ENCODE measurements around the genes SPINK5 and SPINK9.

GRCh38 chr5:147553774-147554088, 43.9 kb upstream of the DPYSL3 start:
- PRO-cap = no peak

GRCh38 chr5:147559780-147560204, 49.9 kb upstream of the DPYSL3 start:
- PRO-cap = no peak

DNA sequence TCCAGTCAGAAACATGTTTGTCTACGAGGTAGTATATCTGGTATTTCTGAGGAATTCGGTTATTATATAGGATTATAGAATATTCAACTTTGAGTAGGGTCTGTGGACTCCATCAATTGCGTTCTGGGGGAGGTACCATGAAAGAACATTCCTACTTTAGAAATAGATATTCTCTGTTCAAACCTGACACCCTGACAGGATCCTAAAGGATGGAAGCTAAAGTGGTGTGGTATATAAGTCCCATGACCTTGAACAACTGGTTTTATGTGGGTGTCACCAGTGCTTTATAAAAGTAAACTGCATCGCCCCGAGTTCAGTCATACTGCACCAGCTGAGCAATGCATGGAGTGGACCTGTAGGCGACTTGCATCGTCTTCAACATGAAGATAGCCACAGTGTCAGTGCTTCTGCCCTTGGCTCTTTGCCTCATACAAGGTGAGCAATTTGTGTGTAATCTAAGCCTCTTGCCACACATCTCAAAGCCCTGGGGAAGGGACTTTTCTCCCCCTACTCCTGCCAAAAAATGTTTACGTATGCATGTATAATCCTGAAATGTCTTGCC, at the start of gene SPINK5:
Gene SPINK5, plus strand, starts transcription at position 316 of the 562 bp plus-strand sequence.
- PRO-cap = no peak

DNA sequence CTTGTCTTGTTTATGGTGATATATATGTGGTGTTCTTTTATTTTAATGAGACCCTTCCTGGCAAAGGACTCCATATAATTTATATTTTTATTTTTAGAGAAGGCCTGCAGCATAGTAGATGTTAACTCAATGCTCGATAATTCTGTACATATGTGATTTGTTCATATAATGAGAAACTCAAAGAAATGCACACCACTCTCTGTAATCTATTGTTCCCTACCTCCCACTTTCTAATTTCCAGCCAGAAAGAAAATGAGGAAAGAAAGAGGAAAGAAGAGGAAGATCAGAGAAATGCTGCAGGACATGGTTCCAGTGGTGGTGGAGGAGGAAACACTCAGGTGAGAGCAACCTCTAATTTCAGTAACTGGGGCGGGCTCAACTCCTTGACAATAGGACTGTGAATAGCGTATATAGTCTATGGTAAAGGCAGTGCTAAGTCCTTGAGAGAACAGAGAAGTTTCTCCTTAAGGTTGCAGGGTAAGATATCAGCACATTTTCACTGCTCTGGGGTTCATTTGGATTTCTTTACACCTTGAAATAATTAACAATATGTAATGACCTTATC, 52.1 kb upstream of the SPINK14 start:
- PRO-cap = no peak

DNA sequence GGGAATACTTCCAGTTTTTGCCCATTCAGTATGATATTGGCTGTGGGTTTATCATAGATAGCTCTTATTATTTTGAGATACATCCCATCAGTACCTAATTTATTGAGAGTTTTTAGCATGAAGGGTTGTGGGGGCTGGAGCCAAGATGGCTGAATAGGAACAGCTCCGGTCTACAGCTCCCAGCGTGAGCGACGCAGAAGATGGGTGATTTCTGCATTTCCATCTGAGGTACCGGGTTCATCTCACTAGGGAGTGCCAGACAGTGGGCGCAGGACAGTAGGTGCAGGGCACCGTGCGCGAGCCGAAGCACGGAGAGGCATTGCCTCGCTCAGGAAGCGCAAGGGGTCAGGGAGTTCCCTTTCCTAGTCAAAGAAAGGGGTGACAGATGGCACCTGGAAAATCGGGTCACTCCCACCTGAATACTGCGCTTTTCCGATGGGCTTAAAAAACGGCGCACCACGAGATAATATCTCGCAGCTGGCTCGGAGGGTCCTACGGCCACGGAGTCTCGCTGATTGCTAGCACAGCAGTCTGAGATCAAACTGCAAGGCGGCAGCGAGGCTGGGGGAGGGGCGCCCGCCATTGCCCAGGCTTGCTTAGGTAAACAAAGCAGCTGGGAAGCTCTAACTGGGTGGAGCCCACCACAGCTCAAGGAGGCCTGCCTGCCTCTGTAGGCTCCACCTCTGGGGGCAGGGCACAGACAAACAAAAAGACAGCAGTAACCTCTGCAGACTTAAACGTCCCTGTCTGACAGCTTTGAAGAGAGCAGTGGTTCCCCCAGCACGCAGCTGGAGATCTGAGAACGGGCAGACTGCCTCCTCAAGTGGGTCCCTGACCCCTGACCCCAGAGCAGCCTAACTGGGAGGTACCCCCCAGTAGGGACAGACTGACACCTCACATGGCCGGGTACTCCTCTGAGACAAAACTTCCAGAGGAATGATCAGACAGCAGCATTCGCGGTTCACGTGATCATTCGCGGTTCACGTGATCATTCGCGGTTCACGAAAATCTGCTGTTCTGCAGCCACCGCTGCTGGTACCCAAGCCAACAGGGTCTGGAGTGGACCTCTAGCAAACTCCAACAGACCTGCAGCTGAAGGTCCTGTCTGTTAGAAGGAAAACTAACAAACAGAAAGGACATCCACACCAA, 8.0 kb downstream of the SPINK7 start:
- PRO-cap = no peak

- PRO-cap = no peak
Measured at GRCh38 chr5:148335397-148335744, at the start of gene SPINK9. TSS of gene SPINK9 (plus strand) at chr5:148335559.

GRCh38 chr5:148342920-148343417, 7.6 kb downstream of the SPINK9 start:
- PRO-cap = no peak

DNA sequence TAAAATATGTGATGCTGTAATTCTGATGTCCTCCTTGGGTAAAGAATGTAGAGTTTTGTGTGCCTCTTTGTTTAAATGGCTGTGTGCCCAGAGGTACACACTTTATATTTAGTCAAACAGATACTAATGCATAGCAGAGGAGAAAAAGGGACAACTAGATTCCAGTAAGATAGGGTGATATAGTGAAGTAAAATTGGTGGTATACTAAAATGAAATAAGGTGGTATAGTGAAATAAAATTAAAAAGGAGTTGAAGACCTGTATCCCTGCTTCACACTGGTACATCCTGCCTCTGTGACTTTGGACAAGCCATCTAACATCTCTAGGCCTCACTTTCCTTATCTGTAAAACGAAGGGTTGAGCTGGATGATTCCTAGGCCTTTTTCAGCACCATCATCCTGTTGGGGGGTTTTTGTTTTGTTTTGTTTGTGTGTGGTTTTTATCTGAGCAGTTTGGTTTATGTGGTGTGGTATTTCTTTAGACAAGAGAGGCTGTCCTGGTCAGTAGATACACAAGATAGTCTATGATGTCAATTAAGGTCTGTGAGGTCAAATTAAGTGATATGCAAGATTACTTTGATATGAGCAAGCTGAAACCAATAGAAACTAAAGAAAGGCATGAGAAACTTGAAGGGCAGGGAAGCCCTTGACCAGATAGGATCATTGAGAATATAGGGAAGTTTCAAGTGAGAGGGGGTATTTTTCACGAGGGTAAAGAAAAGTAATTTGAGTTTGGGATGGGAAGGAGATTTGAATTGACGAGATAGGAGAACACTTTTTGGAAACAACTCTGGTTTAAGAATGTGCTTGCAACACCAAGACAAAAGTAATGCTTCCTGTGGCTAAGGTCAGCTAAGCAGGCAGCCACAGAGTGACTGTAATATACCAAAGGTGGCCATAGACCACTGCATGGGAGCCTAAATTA, 1.7 kb downstream of the FBXO38 start:
- PRO-cap = no peak

GRCh38 chr5:148843681-148844357, 17.4 kb downstream of the ADRB2 start:
- PRO-cap = no peak

GRCh38 chr5:148844575-148845348, 18.4 kb downstream of the ADRB2 start:
- PRO-cap = no peak

DNA sequence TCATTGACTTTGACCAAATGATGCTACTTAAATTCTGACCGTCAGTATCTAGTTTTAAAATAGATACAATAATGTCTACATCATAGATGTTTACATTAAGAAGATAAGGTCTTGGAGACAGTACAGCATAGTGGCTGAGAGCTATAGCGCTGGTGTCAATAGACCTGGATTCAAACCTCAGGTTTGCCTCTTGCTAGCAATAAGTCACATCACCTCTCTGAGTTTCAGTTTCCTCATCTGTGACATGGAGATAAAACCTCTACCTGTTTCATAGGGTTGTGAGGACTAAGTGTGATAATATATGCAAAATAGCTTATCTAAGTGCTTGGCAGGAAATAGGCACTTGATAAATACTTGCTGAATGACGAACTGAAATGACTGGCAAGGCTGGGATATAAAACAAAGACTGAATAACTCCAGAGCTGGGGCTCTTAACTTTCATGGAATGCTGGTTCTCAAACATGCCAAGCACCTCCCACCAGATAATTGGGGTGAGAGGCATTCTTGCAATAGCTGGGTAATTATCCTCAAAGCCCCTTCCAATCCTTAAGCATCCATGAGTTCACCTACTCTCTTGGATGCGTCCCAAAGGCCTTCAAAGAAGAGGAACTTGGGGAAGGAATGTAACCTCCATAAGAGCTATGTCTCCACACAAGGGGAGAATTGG, 87.5 kb downstream of the ADRB2 start:
- PRO-cap = no peak

GRCh38 chr5:149134098-149134831, 7.0 kb upstream of the ABLIM3 start:
- PRO-cap = no peak

DNA sequence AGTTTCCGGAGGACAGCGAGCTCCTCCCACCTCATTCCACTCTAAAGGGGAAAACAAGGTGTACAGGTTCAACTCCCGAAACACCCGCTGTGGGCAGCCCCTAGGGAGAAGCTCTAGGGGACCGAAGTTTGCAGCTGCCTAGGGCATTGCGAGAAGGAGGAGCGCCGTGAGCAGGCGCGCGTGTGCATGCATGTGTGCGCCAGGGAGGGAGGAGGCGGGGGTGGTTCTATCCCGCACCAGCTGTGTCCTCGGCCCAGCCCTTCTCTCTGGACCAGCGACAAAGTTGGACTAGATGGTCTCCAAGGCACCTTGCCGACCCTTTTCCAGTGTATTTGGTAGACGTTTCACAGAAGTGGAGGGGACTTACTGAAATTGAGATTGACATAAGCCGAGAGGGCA, 610 bp downstream of the AFAP1L1 start:
- PRO-cap = no peak

GRCh38 chr5:149355438-149356257, 2.2 kb upstream of the PCYOX1L start:
- PRO-cap = no peak

- PRO-cap = unidirectional peak, minus-strand start at chr5:149406488
Measured at GRCh38 chr5:149406303-149406537, 27.1 kb upstream of the IL17B start.

DNA sequence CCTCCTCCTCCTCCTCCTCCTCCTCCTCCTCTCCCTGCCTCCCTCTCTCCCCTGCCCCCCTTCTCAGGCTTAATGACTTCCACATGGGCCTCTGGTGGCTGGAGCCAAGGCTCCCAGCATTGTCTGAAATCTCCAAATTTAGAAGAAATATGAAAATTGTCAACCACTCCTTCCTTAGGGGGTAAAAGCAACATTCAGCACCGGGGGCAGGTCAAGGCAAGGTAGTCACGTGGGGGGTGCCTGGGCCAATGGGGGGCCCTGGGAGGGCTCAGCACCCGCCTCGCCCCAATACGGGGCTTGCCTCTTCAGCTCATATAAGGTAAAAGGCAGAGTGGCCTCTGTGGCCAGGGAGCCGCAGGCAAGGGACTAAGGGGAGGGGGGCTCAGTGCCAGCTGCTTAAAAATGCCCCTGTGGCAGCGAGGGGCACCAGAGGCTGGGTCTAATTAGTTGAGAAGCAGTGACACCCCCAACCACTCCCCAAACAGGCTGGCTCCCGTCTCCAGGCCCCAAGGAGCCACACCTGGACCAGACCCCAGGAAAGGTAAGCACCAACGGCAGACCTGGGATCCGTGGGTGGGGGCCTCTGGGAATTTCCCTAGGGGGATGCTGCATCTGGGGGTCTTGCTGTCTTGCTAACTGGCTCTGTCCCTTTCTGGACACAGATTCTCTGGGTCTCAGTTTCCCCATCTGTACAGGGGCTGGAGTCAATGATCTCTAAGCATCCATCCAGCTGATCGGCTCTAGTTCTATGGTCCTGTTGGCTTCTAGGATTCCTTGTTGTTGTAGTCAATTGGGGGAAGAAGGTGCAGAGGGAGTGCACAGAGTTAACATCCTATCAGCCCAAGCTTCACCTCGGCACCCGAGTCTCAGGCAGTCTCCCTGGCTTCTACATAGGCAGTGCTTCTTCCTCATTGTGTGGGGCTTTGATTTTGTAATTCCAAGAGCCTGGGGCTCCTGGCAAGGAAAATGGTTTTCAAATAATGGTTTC, 27.7 kb upstream of the IL17B start:
- PRO-cap = unidirectional peak, plus-strand start at position 341 of the sequence; unidirectional peak, plus-strand start at position 426 of the sequence; unidirectional peak, plus-strand start at position 446 of the sequence; unidirectional peak, plus-strand start at position 785 of the sequence

- PRO-cap = no peak
Measured at GRCh38 chr5:149425513-149426129, 46.5 kb upstream of the IL17B start.

DNA sequence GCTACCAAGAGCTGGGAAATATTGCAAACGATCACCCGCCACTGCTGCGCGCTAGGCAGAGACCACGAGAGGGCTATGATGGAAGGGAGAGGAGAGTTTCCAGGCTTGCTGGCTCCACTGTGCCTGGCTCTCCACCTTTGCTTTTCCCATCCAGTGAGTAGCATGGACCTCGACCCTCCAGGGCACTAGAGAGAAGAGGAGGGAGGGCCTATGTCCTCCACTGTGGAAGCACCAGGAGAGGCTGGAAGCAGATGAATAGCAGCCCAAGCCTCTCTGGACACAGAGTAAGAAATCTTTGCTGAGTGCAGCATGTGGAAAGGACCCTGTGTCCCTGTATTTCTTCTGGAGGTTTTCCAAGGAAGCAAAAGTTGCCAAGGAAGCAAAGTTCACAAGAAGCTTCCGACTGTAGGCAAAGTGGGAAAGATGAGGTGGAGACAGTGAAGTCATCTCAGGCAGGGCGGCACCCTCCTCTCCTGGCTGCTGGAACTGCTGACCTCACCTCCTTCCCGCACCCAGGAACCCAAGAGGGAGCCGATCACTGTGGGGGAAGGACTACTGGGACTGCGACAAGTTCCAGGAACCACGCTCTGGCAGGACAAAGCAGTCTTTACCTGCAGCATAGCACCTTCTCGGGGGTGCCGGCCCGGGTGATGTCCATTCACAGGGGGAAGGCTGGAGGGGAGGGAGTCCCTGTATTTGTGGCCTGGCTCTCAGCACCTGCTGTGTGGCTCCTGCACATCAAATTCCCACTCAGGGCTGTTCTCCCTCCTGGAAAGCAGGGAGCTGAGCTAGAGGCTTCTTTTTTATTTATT, 79.6 kb downstream of the CSNK1A1 start:
- PRO-cap = no peak

DNA sequence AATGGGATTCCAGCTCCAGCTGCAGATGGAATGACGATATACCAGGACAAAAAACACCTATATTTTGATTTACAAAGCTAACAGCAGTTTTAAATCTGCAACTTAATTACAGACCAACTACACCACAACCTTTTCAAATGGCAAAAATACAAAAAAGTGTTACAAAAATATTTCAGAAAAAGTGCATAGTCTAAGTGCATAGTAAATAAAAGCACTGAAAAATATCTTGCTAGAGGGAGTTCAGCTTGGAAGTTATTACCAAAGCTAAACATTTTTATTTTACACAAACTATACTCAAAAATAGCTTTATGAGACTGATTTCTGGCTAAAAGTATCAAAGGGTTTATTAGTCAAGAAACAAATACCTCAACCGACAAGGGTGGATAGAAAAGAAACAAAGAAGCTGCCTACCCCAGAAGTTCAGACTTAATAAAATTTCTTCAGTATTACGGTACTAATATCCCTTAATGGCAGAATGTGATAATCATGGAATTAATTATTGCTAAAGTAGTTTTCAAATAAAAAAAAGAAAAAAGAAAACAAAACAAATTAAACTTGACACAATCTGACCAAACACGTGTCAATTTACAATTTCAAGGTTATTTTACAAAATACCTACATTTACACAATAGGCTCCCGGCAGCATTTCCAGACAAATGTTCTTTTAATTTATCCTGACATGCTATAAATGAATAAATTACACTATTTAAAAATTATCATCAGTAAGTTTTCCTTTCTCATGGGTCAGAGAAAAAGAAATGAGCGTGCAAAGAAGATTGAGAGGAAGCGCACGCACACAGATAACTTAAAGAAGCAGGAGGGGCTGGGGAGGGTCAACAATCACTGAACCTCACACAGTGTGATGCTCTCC, 56.3 kb downstream of the CSNK1A1 start:
- PRO-cap = no peak

- PRO-cap = no peak
Measured at GRCh38 chr5:149508556-149509473, 42.4 kb downstream of the CSNK1A1 start.

All from aorta (tissue), 1 donor.